ENCODE measurements around a stretch of chr11.

DNA sequence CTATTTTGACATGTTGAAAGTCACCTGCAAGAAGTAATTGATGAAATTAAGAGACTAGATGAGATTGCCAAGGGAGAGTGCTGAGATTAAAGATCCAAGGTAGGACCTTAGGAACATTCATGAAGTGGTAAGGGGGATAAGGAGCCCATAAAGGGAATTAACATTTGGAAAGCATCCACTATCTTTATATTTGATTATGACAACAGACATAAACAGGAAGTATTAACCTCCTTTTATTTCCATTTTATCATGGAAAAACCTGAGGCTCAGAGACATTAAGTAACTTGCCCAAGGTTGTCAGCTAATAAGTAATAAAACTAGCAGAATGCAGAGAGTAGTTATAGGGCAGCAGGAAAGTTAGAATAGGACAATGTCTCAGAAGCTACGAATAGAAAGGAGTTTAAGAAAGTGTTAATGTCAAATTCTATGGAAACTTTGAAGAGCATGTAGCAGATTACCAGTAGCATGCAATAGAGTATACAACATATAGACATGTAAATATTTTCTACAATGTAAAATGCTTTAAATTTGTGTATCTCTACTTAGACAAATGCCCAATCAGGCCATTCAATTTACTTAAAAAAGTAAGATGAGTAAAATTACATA is 1.3 kb downstream of the BCO2 start:
- PRO-cap = no peak
- RAMPAGE, long total RNA, 5 experiments = no peak in any of the 5 experiments
- RRBS = no CpG with 5 or more reads among the region's 1 CpG

DNA sequence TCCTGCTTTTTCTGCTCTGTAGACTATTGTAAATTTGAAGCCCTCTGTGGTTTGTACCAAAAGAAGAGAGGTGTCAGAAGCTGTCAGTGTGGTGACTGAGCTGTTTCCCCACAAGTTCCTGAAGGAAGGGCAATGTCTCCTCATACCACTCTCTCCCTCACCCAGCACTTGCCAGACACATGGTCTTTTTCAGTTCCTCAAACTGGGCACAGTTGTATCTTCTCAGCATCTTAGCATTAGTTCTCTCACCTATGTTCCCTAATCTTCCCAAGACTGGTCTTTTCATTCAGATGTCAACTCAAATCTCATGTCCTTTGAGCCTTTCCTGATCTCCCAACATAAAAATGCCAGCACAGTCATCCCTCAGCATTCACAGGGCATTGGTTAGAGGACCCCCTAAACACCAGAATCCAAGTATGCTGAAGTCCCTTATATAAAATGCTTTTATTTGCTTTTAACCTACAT is 4.4 kb downstream of the BCO2 start:
- PRO-cap = no peak
- RAMPAGE, long total RNA, 5 experiments = no peak in any of the 5 experiments

DNA sequence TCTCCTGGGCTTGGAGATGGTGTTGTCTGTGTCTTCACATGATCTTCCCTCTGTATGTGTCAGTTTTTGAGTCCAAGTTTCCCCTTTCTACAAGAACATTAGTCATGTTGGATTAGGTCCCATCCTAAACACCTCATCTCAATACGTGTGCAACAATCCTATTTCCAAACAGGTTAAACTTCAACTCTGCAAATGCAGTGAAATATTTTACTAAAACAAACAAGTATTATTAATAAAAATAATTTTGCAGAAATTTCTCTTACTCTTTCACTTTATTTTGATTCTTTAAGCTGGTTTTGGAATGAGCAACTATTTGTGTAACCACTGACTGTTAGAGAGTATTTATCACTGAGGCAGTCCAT is 3.0 kb upstream of the PTS start:
- PRO-cap = no peak
- RAMPAGE, long total RNA, 5 experiments = no peak in any of the 5 experiments
- RRBS = no CpG with 5 or more reads among the region's 1 CpG

DNA sequence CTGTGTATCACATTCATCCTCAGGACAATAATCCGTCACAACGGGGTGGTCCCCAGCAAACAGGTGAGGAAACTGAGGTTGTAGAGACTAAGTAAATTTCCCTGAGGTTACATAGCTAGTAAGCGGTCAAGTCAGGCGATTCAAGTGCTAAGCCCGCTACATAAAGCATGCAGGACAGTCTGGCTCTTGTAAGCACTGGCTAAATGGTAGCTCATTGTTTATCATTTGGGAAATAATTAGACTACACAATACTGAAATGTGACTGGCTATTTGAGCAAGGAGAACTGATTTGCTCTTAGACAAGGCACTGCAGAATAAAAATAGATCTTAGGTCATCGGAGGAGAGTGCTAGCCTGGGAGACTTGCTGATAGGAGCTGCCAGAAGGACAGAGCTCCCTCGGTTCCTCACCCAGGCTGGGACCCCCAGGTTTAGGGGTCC is 184.5 kb upstream of the NCAM1 start:
- PRO-cap = no peak
- RAMPAGE, long total RNA, 5 experiments = no peak in any of the 5 experiments
- RRBS = no CpG with 5 or more reads among the region's 7 CpGs

DNA sequence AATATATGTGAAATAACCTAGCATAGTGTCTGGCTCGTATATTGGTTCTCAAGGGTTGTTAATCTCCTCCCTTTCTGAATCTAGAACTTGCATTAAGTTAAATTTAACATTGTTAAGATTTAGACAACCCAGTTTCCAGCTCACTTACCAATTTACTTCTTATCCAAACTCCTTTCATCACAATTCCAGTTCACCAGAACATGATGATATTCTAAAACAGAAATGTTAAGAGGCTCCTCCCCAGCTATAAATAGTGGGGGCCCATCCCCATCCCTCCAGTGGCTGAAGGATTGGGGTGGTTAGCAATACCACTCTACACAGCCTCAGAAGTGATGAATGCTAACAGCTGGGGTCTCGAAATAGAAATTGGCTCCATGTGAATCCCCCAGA is 98.0 kb upstream of the NCAM1 start:
- PRO-cap = no peak
- RAMPAGE, long total RNA, 5 experiments = no peak in any of the 5 experiments
- RRBS = no CpG with 5 or more reads among the region's 2 CpGs

DNA sequence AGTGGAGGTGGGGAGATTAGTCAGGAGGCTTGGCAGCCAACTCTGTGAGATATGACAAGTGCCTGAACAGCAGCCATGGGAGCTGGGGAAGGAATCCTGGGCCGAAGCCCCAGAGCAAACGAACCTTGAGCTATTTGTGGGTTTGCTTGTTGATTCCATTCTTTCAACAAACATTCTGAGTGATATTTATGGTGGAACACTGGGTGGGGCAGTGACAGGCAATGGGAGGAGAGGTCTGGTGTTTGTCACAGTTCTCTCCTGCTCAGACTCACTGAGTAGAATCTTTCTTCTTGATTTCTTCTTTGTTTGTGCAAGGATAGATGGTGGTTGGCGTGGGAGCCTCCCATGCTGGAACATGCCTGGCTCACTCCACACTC is 11.0 kb upstream of the NCAM1 start:
- PRO-cap = no peak
- RAMPAGE, long total RNA, 5 experiments = no peak in any of the 5 experiments
- RRBS = no CpG with 5 or more reads among the region's 3 CpGs

DNA sequence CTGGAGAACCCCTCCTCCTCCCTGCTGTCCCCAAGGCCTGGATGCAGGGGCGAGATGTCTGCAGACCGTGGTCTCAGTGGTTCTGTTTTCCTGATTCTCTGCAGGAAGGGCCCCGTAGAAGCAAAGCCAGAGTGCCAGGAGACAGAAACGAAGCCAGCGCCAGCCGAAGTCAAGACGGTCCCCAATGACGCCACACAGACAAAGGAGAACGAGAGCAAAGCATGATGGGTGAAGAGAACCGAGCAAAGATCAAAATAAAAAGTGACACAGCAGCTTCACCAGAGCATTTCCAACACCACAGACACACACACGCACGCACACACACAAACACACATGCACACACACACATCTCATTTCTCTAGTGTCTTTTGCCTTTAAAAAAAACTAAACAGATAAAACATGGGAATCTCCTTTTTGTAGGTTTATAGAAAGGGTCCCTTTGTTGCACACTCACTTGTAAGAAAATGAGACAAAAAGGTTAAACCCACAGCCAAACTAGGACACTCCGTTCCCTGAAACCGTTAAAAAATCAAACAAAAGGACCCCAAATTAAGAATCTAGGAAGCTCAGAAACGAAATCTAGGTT is 39.1 kb upstream of the TTC12 start:
- PRO-cap = no peak
- RAMPAGE, long total RNA, 5 experiments = no peak in any of the 5 experiments
- RRBS = no CpG with 5 or more reads among the region's 15 CpGs

- PRO-cap = unidirectional peak, plus-strand start at chr11:113399612
- RAMPAGE, long total RNA, 5 experiments = no peak in any of the 5 experiments
- RRBS = no CpG with 5 or more reads among the region's 10 CpGs
These were observed 11.8 kb downstream of the ANKK1 start for GRCh38 chr11:113399314-113399778.

GRCh38 chr11:113505034-113505480 is 29.9 kb upstream of the DRD2 start:
- PRO-cap = no peak
- RAMPAGE, long total RNA, 5 experiments = no peak in any of the 5 experiments
- RRBS = no CpG with 5 or more reads among the region's 3 CpGs

- PRO-cap = no peak
- RAMPAGE, long total RNA, 5 experiments = no peak in any of the 5 experiments
- RRBS = 7% methylated on average over 3 of the region's 45 CpGs
These were observed 929 bp upstream of the ZBTB16 start for GRCh38 chr11:114058330-114059234.

DNA sequence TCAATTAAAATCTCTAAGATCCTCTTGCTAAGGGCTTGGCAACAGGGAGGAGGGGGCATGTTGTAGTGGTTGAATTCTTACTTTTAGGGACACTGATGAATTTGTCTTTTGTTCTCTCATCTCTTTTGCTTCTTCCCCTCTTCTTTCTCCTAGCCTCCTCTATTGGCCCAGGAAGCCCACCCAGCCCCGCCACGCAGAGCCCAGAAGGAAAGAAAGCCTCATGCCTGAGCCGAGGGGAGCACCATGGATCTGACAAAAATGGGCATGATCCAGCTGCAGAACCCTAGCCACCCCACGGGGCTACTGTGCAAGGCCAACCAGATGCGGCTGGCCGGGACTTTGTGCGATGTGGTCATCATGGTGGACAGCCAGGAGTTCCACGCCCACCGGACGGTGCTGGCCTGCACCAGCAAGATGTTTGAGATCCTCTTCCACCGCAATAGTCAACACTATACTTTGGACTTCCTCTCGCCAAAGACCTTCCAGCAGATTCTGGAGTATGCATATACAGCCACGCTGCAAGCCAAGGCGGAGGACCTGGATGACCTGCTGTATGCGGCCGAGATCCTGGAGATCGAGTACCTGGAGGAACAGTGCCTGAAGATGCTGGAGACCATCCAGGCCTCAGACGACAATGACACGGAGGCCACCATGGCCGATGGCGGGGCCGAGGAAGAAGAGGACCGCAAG is 3.7 kb downstream of the ZBTB16 start:
- PRO-cap = bidirectional peak, plus-strand start at position 320 of the sequence, minus-strand start at position 302 of the sequence
- RAMPAGE, long total RNA, 5 experiments = no peak in any of the 5 experiments
- RRBS = 86% methylated on average over 4 of the region's 23 CpGs

- PRO-cap = no peak
- RAMPAGE, long total RNA, 5 experiments = no peak in any of the 5 experiments
- RRBS = no CpG with 5 or more reads among the region's 10 CpGs
These were observed 7.5 kb downstream of the ZBTB16 start for GRCh38 chr11:114067000-114067512.

DNA sequence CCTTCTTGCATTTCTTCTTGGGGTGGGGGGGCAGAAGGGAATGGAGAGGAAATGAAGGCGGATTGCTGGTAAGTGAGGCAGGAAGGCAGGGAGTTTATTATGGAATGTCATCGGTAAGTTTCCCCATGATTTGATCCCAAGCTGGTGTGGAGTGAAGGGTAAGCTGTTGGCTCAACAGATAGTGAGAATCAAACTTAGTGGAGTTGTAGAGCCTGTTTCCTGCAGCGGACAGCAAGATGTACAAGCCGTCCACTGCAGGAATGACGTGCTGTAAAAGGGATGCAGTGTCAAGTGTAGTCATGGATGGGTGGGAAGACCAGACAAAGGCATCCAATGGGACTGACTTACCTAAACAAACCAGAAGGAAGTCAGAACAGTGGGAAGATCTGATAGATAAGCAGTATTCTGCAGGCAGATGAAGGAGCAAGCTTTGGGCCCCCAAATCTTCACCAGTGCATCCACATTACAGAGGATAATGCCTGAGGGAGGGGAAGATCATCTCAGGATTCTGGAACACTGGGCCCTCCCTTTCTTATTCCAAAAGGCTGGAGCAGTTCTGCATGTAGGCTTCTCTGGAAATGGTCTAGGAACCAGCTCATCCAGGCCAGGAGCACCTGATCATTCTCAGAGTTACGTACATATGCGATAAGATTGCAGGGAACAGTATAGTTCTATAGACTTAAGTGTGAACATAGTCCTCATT is 8.9 kb downstream of the ZBTB16 start:
- PRO-cap = no peak
- RAMPAGE, long total RNA, 5 experiments = no peak in any of the 5 experiments
- RRBS = no CpG with 5 or more reads among the region's 7 CpGs

- PRO-cap = no peak
- RAMPAGE, long total RNA, 5 experiments = start-site peak on the plus strand in 1 of 5 experiments, at chr11:114099745-114099878 at its widest, 5 reads per replicate
- RRBS = no CpG with 5 or more reads among the region's 8 CpGs
These were observed 40.1 kb downstream of the ZBTB16 start for GRCh38 chr11:114099325-114100346.

DNA sequence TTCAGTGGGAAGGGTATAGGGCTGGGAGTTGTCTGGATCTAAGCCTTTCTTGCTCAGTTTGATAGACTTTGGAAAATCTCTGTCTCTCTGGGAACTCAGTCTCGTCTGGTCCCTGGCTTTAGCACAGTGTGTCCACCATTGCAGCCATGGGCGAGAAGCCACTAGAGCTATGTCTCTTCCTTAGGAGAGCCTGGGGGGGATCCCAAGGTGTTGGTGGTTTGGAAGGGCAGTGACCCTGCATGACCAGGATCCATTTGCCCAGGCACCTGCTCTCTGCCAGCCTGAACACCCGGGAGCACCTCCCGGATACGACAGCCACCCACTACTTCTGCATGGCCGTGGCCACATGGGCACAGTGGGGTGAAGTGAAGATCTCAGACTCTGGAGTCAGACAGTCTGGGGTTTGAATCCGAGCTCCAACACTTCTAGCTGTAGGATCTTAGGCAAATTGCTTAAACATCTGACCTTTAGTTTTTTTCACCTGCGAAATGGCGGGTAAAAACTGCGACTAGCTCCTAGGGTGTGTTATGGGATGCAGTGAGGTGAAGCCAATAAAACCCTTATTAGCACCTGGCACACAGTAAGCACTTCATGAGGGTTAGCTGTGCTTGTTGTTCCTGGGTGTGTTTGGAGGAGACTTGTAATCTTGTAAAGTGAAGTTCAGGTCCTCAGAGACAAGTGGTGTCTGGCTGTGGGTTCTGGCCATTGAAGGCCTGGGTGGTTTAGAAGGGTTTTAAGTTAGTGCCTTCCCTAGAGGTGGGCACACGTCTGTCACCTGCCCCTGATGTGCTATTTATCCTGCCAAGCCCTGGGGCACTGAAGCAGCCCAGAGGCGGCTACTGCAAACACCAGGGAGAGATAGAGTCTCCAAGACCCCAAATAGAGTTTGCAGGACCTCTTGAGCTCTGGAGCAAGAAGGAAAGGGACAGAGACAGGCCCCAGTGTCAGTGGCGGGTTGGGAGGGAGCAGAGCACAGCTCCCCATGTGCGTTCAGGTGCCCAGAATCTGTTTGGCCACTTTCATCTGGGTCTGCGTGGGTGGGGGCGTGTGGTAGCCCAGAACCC is 68.9 kb downstream of the ZBTB16 start:
- PRO-cap = no peak
- RAMPAGE, long total RNA, 5 experiments = no peak in any of the 5 experiments
- RRBS = no CpG with 5 or more reads among the region's 16 CpGs

DNA sequence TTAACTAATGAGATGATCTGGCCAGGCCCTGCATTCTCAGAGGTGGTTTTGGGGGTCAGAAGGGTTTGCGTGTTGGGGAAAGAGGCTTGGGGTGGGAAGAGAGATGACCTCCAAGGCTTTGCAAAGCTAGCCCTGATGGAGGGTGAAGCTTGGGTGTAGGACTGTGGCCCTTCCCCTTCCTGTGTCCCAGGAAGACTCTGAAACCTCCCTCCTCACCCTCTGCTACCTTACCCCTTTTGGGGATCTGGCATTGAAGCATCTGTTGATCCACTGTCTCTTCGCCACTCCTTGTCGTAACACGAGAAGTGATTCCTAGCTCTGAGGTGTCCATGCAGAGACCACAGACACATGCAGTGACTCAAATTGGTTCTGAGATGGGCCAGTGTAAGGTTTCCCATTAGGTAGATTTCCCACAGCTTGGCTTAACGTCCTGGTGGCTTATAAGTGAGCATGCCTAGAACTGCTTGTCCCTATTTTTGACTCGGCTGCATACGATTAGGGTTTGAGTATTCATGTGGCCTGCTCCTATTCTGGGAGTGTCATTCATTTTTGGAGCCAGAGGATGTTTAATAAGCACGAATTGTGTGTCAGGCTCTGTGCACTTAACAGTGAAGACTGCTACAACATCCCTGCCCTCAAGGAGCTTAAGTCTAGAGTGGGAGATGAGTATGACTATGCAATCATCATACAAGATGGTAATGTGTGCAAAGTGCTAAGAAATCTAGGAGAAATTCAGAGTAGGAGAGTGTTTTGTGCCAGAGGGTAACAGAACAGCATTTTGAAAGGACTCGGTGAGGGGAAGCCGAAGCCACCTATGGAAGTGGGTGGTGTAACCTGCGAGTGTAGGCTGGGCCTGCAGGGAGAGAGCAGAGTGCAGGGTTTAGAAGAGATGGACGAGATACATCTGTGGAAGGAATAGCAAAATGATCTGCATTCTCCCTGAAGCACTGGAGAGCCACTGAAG is 101.6 kb downstream of the ZBTB16 start:
- PRO-cap = no peak
- RAMPAGE, long total RNA, 5 experiments = start-site peak on the plus strand in 2 of 5 experiments, centred at positions 719 to 755 of the sequence, 22 to 55 reads per replicate
- RRBS = no CpG with 5 or more reads among the region's 12 CpGs

DNA sequence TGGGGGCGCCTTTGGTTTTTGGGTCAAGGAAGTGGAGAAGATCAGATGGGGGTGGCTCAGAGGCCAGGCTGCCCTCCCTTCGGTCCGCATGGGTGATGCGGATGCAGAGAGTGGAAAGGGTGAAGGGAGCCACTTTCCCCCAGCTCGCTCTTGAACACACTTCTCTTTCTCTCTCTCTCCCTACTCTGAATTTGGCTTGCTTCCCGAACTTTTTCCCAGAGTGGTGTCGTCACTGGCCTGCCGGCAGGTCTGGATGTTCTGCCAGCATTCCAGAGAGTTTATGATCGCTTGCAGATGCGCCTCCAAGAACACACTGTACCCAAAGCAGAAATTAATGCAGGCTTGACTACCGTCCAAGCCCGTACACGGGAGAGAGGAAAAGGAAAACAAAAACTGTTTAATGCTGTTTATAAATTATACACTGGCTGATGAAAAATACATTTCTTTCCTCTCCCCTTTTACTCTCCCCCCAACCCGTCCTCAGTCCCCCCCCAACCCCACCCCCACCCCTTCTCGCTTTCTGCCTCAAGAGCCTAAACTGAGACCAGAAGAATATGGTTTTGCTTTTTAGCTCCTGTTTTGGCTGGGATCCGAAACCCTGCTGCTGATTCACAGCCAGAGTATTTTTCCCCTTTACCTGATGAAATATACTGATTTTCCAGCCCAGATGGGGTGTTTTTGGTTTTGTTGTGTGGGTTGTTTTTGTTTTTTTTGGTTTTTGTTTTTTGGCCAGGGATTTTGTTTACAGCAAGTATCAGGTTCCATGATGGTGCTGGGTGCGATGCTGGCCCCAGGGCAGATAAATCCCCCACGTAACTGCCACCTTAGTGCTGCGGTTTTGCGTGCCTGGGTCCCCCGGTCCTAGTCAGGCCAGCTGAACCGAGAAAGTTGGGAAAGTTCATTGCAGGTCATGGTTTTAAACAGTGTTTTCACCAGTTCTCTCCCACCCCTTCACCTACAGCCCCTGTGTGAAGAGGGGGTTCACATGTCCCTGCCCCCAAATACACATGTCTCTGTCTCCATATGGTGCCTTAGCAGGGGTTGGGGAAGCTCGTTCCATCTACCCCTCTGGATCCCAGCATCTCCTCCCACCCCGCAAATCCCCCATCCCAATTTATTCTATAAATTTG is 103.6 kb downstream of the ZBTB16 start:
- PRO-cap = bidirectional peak, plus-strand start at position 132 of the sequence, minus-strand start at position 152 of the sequence; bidirectional peak, plus-strand start at position 330 of the sequence, minus-strand start at position 251 of the sequence
- RAMPAGE, long total RNA, 5 experiments = start-site peak on the plus strand in 1 of 5 experiments, centred at position 365 of the sequence, 13 reads per replicate
- RRBS = no CpG with 5 or more reads among the region's 24 CpGs

GRCh38 chr11:114175535-114176794 is 116.5 kb downstream of the ZBTB16 start:
- PRO-cap = unidirectional peak, plus-strand start at chr11:114175832; unidirectional peak, plus-strand start at chr11:114176541
- RAMPAGE, long total RNA, 5 experiments = start-site peak on the plus strand in 1 of 5 experiments, at chr11:114176109-114176113 at its widest, 10 reads per replicate
- RRBS = no CpG with 5 or more reads among the region's 19 CpGs

DNA sequence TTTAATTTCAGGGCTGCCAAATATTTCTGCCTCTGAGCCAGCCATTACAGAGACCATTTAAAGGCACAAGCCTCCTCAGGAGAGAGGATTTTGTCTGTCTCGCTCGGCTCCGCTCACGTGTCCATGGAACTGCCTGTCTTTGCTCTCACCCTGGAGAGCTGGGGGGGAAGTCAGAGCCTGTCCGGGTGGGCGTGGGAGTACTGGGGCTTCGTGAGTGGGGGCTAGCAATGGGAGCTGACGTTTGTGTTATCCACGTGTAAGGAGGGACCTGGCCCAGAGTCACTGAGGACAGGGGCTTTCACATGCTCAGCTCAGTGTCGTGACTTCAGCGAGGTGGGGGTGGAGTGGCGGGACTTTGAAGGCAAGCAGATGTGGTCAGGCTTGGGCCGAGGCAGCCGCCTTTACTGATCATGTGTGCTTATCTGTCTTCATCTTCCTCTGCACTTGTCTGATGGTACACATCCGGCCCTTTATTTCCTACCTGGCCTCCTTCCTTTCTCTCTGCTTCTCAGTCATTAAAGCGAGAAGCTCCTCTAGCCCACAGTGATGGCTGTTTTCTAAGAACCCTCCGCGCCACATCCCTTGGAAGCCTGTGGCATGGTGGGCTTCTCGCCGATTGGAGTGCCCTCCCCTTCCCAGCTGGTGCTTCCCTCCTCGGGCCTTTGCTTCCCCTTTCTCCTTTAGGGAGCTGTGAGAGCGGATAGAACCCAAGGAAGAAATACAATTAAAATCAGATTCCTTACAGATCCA is 113.1 kb upstream of the NNMT start:
- PRO-cap = bidirectional peak, plus-strand start at position 368 of the sequence, minus-strand start at position 123 of the sequence; bidirectional peak, plus-strand start at position 431 of the sequence, minus-strand start at position 446 of the sequence
- RAMPAGE, long total RNA, 5 experiments = no peak in any of the 5 experiments
- RRBS = no CpG with 5 or more reads among the region's 22 CpGs

- PRO-cap = no peak
- RAMPAGE, long total RNA, 5 experiments = no peak in any of the 5 experiments
- RRBS = no CpG with 5 or more reads among the region's 6 CpGs
These were observed 110.7 kb upstream of the NNMT start for GRCh38 chr11:114185519-114185794.